Measurements from ENCODE around the genes NUCB1, CGB1, SNRNP70, C19orf73 and RPL13A.

DNA sequence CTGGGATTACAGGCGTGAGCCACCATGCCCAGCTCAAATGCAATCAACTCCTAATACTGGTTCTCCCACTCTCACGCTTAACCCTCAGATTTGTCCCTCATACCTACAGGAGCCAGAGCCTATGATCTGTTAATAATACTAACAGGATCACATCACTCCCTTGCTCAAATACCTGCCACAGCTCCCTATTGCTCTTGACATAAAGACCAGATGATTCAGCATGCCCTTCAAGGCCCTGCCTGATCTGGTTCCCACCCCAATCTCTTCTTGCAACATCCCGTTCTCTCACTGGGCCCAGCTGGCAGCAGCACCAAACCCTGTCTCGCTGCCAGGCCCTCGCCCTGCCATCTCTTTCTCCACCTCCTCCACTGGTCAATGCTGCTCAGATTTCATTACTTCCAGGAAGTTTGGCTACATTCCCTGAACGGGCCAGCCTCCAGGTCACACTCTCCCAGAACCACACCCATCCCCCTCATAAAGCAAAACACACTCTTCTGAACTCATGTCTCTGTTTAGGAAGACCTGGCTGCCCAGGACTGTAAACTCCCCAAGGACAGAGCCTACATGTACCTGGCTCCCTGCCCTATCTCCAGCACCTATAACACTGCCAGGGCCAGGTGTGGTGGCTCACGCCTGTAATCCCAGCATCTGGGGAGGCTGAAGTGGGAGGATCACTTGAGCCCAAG lies 8.6 kb upstream of the BCAT2 start:
- PRO-cap, result bidirectional peak, plus-strand start at position 320 of the sequence, minus-strand start at position 349 of the sequence

DNA sequence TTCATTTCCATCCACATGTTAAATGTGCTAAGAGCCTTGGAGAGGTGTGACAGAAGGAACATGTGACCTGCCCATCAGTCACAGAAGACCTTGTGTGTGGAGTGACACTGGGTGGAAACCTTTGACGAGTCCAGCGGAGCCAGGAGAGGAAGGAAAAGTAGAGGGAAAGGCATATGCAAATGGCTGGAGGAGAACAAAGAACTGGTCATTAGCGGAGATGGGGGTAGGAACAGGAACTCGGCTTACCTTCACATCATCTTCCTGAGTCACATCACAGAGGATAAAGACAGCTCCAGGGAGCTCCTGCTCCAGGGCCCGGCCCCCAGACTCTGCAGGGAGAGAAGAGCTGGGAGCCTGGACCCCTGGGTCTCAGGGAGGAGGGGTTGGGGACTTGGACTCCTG lies 2.3 kb downstream of the HSD17B14 start:
- PRO-cap, result no peak

GRCh38 chr19:48883565-48884326 lies 11.5 kb downstream of the PPP1R15A start:
- PRO-cap, result no peak

DNA sequence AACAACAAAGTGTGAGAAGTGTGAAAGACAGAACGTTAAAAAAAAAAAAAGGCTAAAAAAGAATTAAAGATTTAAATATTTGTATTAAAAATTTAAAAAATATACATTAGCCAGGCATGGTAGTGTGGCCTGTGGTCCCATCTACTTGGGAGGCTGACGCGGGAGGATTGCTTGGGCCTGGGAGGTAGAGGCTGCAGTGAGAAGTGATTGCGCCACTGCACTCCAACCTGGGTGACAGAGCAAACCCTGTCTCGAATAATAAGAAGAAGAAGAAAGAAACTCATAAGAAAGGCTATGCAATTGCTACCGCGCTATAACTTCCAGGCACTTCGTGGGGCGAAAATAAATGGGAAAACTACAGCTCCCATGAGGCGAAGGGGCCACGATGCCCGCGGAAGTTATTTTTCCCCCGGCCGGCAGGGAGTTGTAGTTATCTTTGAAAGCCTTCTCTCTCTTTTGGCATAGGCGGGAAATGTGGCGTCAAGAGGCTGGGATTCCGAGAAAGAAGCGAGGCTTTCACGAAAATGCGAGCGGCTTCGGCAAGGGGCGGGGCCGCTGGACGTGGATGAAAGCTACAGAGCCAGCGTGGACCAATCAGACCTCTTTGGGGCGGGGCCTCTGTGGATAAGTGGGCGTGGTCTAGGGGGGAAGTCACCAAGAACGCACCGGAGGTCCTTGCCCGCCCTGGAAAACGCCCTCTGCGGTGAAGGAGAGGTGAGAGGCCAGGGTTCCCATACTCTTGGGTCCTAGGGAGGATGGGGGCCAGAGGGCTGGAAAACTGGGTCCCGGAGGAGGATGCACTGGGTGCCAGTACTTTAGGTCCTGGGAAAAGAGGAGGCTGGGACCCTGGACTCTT lies at the start of gene NUCB1:
TSS of gene NUCB1 (plus strand) at position 654 of the 856 bp plus-strand sequence.
- PRO-cap, result bidirectional peak, plus-strand start at position 706 of the sequence, minus-strand start at position 498 of the sequence

GRCh38 chr19:48967231-48967390 lies 2.0 kb downstream of the FTL start:
- PRO-cap, result no peak

- PRO-cap, result no peak
Observed at GRCh38 chr19:48969322-48969598, 4.2 kb downstream of the FTL start.

GRCh38 chr19:49036688-49037173 lies at the start of gene CGB1:
Gene CGB1 (minus strand): TSS chr19:49036895.
- PRO-cap, result no peak

GRCh38 chr19:49055734-49056478 lies 1.6 kb downstream of the CGB7 start:
- PRO-cap, result unidirectional peak, plus-strand start at chr19:49056301

DNA sequence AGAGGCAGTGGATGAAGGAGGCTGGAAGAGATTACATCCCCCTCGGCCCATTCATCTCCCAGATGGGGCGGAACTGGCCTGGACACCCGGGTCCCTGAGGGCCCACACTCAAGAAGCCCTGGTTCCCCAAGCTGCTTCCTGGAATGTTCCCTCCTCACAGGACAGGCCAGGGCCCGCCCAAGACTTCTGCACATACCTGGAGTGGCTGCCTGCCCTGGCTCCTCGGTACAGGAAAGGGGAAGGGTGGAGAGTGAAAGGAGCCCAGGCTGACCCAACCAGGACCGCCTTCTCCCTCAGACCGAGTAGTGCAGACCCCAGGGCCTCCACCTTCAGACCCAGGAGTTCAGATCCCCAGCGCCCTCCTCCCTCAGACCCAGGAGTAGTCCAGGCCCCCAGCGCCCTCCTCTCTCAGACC lies 536 bp downstream of the NTF4 start:
- PRO-cap, result no peak

DNA sequence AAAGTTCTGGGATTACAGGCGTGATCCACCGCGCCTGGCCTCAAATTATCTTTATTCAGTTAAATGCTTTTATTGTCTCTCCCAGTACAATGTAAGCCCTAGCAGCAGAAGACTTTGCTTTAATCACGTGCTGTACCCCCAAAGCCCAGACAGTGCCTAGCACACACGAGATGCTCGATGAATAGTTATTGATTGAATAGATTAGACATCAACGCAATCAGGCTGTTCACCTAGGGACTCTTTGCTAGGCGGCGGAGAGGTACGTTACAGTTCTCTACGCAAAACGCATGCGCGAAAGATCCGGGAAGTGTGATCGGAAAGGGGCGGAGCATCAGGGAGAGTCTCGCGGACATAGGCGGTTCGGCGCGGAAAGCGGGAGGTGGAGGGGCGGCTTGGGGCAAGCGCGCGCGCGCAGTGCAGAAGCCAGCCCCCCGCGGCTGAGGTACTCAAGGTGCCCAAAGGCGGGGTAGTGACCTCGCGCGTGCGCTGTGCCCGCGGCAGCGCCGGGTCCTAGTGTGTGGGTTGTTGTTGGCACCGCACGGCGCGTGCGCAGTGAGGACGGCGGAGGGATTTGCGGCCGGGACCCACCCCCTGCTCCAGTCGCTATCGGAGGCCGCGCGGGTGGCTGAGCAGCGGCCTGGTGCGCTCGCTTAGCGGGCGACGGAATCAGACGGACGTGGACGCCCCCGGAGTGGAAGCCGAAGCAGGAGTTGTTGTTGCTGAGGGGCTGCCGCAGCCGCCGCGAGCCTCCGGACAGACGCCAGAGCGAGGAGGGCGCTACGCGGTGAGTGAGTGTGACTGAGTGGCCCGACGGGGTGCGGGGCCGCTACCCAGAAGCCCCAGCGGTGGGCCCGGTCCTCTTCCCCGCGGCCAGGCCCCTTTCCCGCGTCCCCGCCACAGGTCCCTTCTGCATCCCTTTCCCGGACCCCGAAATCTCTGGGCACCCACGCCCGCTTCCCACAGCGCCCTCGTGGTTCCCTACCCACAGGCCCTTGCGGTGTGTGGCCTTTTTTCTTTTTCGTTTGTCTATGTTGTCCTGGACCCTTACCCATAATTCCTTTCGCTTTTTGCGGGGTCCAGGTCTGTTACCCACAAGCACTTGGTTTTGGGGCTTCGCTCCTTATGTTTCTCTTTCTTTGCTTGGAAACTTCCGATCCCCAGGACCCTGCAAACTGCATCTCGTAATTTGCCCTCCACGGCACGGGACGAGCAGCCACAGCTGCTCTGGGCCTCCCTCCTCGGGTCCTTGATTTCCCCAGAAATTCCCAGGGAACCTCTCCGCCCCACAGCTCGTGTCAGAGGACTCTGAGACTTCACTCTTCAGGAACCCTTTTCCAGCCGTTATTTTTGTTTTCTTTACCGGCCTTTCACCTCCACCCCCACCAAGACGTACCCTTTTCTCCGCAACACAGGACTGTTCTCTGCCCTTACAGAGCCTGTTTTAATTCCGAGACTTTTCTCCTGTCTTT lies at the start of gene SNRNP70:
TSS of gene SNRNP70 (plus strand) at position 599 of the 1,469 bp plus-strand sequence.
- PRO-cap, result bidirectional peak, plus-strand start at position 599 of the sequence, minus-strand start at position 243 of the sequence; bidirectional peak, plus-strand start at position 836 of the sequence, minus-strand start at position 817 of the sequence

DNA sequence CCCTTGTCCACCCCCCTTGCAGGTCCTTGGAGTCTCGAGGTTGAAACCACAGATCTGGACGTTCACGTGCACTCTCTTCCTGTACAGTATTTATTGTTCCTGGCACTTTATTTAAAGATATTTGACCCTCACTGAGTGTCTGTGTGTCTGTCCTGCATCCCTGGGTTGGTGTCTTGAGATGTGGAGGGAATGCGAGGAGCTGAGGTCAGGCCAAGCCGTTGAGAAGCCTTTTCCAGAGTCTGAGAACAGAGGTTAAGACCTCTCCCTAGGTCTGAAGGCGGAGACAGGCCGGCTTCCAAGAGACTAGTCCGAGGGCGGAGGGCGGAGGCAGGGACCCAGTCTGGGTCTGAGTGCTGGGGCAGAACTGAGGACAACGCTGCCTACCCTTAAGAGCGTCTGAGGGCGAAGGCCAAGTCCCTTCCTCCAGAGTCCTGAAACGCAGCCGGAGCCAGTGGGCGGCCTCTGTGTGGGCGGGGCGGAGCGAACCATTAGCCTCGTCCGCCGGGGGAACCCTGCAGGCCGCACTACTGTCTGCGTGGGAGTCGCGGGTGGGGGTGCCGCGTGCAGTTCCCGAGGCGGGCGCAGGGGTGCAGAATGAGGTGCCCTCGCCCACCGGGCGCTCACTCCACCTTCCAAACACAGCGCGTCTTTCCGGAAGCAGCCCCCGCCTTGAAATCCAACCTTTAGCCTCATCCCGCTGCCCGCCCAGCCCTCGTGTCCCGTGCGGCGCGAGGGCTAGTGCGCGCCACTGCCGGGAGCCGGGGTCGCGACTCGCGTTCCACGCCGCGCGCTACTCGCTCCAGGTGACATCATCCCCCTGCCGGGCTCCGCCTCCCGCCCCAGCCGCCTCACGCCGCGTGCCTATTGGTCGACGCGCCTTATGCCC lies at the start of gene C19orf73:
TSS of gene C19orf73 (minus strand) at position 814 of the 886 bp plus-strand sequence.
- PRO-cap, result bidirectional peak, plus-strand start at position 312 of the sequence, minus-strand start at position 398 of the sequence; bidirectional peak, plus-strand start at position 745 of the sequence, minus-strand start at position 792 of the sequence

DNA sequence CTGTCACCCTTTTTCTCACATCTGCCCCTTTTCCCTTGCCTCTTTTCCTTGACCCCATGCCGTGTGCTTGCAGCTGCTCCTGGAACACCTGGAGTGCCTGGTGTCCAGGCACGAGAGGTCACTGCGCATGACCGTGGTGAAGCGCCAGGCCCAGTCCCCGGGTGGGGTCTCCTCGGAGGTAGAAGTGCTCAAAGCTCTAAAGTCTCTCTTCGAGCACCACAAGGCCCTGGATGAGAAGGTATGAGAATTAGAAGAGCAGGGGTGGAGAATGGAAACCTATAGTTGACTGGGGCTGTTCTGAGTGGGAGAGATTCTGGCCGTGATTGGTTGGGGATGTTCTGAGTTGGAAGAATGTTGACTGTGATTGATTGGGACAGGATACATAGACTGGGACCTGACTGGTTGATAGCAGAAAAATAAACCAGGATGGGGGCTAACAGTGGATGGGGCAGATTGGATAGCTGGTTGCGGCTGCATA lies 9.5 kb downstream of the PPFIA3 start:
- PRO-cap, result no peak

GRCh38 chr19:49153612-49154748 lies 1.2 kb downstream of the HRC start:
- PRO-cap, result no peak

GRCh38 chr19:49189317-49190096 lies 31.9 kb downstream of the TRPM4 start:
- PRO-cap, result no peak

DNA sequence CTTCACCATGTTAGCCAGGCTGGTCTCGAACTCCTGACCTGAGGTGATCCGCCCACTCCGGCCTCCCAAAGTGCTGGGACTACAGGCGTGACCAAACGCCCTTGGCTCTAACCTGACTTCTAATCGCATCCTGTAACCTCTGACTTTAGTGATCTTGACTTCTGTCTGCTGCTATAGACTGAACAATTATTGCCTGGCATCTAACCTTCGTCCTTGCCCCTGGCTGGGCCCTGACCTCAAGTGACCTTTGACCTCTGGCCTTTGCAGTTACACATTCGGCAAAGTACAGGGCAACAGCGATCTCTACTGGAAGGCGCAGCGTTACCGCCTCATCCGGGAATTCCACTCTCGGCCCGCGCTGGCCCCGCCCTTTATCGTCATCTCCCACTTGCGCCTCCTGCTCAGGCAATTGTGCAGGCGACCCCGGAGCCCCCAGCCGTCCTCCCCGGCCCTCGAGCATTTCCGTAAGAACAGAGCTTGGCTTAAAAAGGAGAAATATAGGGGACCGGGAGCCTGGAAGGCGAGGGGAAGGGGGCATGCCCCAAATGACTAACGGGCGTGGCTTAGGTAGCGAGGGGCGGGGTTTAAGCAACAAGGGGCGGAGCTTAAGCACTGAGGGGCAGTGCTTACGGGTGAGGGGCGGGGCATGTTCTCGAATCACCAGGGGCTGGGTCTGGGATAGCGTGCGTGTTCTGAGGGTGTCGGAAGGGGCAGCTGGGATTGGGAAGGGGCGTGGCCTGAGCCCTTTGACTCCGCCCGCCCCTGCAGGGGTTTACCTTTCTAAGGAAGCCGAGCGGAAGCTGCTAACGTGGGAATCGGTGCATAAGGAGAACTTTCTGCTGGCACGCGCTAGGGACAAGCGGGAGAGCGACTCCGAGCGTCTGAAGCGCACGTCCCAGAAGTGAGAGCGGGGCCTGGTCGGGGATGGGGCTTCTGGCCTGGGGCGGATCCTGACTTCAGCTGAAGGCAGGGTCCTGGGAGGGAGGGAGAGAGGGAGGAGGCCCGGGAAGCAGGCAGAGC lies 52.7 kb downstream of the TRPM4 start:
- PRO-cap, result no peak

- PRO-cap, result no peak
Observed at GRCh38 chr19:49356054-49356404, 6.2 kb downstream of the TEAD2 start.

- PRO-cap, result no peak
Observed at GRCh38 chr19:49428269-49428619, 3.1 kb downstream of the GFY start.

- PRO-cap, result bidirectional peak, plus-strand start at chr19:49487608, minus-strand start at chr19:49487399
Observed at GRCh38 chr19:49486904-49487811, at the start of gene RPL13A. Gene RPL13A (plus strand): TSS chr19:49487608.

DNA sequence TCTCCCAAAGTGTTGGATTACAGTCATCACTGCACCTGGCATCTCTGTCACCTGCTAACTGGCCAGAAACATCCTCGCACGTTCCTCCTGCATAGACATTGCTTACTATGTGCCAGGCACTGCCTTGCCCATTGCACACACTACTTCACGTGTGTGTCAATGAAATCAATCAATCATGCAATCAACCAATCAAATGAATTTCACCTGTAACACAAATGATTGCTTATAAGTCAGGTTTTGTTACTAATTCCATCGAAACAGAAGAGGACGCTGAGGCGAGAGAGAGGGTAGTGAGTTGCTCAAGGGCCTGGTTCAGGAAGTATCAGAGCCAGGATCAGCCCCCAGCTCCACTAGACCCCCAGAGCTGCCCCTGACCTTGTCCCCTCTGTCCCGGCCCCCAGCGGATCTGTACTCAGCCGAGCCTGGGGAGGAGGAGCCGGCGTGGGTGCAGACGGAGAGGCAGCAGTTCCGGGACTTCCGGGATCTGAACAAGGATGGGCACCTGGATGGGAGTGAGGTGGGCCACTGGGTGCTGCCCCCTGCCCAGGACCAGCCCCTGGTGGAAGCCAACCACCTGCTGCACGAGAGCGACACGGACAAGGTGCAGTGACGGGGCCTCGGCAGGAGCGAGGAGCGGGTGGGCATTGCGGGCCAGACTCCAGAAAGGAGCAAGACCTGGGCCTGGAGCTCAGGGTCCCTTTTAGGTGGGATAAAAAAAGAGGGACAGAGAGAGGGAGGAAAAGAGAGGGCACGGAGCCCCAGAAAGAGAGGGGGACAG lies 14.5 kb downstream of the RCN3 start:
- PRO-cap, result no peak

- PRO-cap, result bidirectional peak, plus-strand start at chr19:49591572, minus-strand start at chr19:49591309; bidirectional peak, plus-strand start at chr19:49591809, minus-strand start at chr19:49591617; unidirectional peak, minus-strand start at chr19:49591857; unidirectional peak, minus-strand start at chr19:49591887; bidirectional peak, plus-strand start at chr19:49592350, minus-strand start at chr19:49592059
Observed at GRCh38 chr19:49591363-49592294, 647 bp downstream of the PRR12 start.